Measurements from ENCODE around the genes B3GNT6 and KCTD21.

DNA sequence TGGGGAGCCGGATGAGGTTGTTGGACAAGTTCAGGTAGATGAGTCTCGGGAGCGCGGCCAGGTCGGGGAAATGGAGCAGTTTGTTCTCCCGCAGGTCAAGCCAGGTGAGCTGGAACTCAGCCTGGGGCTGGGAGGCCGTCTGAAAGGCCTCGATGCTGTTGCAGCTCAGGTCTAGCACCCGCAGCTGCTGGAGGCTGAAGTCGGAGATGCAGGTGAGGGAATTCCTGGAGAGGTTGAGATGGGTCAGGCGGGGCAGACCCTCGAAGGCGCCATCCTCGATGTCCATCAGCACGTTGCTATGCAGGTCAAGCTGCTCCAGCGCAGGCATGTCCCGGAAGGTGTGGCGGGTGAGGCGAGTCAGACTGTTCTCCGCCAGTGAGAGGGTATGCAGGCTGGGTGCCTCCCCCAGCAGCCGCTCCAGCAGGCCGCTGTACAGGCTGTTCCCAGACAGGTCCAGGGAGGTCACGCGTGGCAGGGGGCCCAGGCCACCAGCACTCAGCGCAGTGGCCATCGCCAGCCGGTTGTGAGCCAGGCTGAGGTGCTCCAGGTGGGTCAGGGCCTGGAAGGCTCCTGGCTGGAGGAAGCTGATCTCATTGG, 9.7 kb downstream of the LRRC32 start:
- PRO-cap, result no peak

DNA sequence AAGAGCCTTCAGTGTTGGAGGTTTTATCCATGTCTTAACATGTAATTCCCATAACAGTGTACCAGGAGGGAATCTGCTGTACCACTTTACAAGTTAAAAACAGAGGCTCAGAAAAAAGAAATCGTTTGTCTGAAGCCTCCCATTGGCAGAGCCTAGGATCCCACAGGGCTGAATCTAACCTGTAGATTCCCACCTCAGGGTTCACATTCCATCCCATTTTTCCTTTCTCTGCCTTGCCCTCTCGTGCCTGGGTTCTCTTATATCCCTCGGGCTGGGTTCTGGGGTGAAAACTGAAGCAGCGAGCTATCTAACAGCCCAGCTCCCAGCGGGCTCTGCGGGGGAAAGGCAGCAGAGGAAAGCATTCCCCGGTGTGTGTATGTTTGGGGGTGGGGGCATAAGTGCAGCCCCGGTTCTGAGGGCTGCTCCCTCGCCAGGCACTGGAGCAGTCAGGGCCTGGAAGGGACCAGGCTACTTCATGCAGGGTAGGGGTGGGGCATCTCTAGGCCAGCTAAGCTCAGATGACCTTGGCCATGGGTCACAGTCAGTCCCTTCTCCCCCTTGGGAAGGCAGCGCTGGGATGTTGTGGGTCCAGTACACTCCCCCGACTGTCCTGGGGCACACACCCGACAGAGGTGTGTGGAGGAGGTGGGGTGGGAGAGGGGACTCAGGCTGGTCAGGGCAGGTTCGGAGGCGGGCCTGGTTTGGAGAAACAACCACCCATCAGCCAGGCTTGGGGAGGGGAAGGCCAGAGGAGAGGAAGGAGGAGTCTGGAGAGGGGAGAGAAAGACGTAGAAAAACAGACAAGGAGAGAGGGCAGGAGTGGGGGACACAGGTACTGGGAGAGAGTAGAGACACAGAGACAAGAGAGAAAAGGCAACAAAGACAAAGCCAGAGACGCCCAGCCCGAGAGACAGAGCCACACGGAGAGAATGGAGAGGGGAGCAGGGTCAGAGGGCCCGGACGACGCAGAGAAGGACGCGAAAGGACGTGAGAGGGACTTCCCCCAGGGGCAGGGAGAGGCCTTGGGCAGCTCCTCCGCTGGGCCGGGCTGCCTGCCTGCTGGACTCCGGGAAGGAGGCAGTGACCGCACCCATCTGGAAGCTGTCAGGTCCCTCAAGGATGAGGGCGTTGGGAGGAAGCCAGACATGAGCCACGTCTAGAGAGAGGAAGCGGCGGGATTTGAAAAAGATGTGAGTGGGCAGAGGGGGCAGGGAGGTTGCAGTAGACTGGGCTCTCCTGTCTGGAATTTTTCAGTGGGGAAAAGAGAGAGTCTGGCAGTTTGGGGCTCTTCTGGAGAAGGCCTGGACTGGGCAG, 30.8 kb upstream of the TSKU start:
- PRO-cap, result no peak

DNA sequence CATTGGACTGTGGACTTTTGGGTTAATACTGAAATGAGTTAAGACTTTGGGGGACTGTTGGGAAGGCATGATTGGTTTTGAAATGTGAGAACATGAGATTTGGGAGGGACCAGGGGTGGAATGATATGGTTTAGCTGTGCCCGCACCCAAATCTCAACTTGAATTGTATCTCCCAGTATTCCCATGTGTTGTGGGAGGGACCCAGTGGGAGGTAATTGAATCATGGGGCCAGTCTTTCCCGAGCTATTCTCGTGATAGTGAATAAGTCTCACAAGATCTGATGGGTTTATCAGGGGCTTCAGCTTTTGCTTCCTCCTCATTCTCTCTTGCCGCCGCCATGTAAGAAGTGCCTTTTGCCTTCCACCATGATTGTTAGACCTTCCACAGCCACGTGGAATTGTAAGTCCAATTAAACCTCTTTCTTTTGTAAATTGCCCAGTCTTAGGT, 9.2 kb downstream of the TSKU start:
- PRO-cap, result no peak

- PRO-cap, result no peak
Observed at GRCh38 chr11:76806878-76807954, 24.1 kb downstream of the TSKU start.

- PRO-cap, result no peak
Observed at GRCh38 chr11:77027687-77028287, 6.4 kb upstream of the B3GNT6 start.

DNA sequence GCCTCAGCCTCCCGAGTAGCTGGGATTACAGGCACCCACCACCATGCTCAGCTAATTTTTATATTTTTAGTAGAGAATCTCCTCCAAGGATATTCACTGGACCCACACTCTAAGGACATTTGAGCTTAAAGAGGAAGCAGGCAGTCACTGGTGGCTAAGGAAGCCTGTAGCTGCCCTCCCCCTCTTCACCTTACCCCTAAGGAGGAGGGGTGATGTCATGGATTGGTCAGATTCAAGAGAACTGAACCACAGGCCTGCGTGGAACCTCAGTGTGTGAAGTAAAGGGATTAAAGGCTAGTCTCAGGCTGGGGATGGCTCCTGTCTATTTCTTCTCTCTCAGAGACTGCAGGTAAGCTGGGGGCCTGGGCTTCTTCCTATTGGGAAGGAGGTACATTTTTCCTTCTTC, at the start of gene B3GNT6:
TSS of gene B3GNT6 (plus strand) at position 269 of the 406 bp plus-strand sequence.
- PRO-cap, result no peak

DNA sequence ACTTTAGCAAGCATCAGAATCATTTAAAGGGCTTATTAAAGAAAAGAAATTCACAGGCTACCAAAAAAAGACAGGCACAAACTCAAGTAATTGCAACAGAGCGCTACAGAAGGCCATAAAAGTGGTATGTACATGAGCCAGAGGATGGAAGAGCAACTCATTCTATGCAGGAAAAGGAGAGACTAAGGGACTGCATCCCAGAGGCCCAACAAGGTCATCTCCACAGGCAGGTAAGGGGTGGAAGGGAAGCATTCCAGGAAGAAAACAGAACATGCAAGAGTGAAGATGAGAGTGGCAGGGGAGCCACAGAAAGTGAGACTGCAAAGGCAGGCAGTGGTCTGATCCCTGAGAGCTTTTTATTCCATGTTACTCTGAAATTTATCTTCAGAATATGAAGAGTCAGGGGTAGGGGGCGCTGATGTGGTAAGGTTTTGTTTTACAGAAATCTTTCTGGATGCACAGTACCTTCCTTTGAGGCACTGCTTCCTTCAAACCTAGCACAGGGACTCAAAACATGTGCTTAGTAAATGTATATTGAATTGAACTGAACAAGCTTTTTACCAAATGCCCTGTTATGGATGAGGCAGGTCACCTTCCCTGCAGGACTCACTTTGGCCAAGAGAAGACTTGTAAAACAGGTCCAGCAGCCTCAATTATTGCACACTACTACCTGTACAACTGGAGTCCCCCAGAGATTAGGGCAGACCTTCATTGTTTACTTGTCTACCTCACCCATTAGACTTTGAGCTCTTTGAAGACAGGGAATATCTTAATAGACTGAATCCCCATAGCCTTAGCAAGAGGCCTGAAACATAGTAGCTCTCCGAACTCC, 2.4 kb downstream of the PAK1 start:
- PRO-cap, result unidirectional peak, plus-strand start at position 772 of the sequence

- PRO-cap, result no peak
Observed at GRCh38 chr11:77472788-77473084, 1.2 kb downstream of the PAK1 start.

- PRO-cap, result no peak
Observed at GRCh38 chr11:77676801-77677170, 39.2 kb upstream of the CLNS1A start.

- PRO-cap, result no peak
Observed at GRCh38 chr11:77700678-77701598, 63.3 kb upstream of the CLNS1A start.

DNA sequence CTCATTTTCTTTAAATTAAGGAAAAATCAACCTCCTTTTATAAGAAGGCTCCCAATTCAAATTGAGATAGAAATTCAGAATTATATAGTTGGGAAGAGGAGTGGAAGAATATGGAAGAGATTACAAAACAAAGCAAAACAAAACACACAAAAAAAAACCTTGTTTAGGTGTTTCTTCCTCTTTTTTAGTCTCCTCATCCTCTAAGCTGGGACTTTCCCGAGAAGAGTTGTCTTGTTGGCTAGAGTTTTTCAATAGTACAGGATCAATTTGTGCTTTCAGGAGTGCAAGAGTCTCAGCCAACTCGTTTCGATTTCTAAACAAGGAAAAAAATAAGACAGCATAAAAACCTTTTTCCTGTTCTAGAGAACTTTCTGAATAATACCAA, 87.8 kb upstream of the CLNS1A start:
- PRO-cap, result no peak

DNA sequence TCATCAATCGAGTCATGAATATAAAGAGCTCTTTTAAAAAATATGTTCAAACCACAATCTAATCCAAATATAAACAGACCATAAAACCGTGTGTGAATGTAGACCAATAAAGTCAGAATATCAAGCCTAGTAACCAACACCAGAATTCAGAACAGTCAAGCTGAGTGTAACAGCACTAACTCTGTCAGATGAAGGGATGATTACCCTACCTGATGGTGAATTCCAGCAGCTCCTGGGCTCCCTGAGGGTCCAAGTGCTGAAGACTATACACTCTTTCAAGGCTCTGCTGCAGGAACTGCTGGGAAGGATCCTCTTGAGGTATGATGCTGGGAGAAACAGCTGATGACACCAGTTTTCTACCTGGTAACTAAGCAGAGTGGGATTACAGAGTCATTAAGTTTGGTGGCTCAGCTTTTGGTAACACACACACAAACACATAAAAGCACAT, 75.8 kb downstream of the INTS4 start:
- PRO-cap, result no peak

GRCh38 chr11:78014785-78015391, 8.2 kb downstream of the KCTD14 start:
- PRO-cap, result no peak

- PRO-cap, result no peak
Observed at GRCh38 chr11:78078853-78079526, 672 bp downstream of the NDUFC2 start.

DNA sequence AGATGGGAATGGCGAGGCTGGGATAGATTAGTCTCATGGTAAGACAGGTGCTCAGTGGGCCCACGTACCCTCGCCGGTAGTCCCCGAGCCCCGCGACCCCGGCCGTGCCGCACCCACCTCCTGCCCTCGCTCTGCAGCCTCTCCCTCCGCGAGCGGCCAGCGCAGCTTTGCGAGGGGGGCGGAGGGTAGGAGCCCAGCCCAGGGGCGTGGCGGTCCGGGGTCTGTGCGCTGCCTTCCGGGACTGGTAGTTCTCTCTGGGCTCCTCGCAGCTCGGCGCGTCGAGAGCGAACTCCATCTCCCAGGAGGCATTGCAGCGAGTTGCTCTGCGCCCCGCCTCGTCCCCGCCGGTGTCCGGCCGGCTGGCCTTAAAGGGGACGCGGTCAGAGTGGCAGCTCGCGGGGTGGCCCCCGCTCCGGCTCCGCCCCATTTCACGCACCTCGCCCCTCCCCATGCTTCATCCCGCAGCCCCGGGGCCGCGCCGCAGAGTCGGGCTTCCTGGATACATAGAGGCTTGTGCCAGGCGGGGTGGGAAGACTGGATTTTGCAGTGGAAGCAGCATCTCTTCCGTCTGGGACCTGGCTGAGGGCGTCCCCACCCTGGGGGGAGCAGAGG, at the start of gene KCTD21:
TSS of gene KCTD21 (minus strand) at position 171 of the 612 bp plus-strand sequence.
- PRO-cap, result bidirectional peak, plus-strand start at position 368 of the sequence, minus-strand start at position 133 of the sequence

GRCh38 chr11:78216472-78217328, 28.0 kb downstream of the USP35 start:
- PRO-cap, result no peak

- PRO-cap, result no peak
Observed at GRCh38 chr11:78230428-78230870, 41.7 kb downstream of the USP35 start.

GRCh38 chr11:78293386-78294119, 104.8 kb downstream of the USP35 start:
- PRO-cap, result no peak

GRCh38 chr11:78318142-78319337, 99.1 kb downstream of the GAB2 start:
- PRO-cap, result no peak

DNA sequence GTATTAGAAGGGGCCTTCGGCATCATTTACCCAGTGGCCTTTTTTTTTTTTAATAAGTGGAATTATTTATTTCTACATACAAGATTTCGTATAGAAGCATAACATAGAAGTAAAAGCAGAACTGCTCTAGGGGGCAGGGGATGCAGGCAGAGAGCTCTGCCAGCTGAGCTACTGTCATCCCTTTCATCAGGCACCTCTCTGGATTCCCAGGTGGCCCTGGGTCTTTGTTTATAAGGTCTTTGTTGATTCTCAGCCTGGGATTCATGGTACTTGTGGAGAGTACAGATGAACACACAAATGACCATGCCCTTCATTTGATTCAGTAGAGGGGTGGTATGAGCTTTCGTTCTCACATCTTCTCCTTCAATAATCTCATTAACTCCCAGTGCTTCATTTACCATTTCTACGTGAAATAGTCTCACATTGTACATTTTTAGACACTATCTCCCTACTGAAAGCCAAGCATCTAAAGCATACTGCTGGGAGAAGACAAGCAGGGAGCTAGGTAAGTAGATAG, 66.3 kb downstream of the GAB2 start:
- PRO-cap, result no peak

Measured in left lobe of liver (tissue), 1 donor.